ENCODE results near the genes CAPS and RANBP3.

DNA sequence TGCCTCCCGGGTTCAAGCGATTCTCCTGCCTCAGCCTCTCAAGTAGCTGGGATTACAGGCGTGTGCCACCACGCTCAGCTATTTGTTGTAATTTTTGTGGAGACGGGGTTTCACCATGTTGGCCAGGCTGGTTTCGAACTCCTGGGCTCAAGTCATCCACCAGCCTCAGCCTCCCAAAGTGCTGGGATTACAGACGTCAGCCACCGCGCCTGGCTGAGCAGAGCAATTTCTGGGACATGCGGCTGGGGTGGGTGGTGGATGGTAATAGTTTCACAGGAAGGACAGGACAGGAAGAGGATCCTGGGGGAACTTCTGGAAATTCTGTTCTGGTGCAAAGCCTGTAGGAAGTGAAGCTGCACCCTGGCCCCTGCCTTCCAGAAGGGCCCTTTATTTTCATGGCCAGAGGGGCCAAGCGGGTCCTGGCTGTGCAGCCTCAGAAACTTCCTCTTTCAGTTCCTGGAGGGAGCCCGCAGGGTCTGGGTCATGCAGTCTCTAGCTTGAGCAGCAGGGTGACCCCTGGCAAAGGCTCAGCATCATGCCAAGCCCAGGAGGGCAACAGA, 15.6 kb downstream of the FEM1A start:
- PRO-cap = no peak
- RAMPAGE, long total RNA = no peak
- RRBS = no CpG with 5 or more reads among the region's 12 CpGs

DNA sequence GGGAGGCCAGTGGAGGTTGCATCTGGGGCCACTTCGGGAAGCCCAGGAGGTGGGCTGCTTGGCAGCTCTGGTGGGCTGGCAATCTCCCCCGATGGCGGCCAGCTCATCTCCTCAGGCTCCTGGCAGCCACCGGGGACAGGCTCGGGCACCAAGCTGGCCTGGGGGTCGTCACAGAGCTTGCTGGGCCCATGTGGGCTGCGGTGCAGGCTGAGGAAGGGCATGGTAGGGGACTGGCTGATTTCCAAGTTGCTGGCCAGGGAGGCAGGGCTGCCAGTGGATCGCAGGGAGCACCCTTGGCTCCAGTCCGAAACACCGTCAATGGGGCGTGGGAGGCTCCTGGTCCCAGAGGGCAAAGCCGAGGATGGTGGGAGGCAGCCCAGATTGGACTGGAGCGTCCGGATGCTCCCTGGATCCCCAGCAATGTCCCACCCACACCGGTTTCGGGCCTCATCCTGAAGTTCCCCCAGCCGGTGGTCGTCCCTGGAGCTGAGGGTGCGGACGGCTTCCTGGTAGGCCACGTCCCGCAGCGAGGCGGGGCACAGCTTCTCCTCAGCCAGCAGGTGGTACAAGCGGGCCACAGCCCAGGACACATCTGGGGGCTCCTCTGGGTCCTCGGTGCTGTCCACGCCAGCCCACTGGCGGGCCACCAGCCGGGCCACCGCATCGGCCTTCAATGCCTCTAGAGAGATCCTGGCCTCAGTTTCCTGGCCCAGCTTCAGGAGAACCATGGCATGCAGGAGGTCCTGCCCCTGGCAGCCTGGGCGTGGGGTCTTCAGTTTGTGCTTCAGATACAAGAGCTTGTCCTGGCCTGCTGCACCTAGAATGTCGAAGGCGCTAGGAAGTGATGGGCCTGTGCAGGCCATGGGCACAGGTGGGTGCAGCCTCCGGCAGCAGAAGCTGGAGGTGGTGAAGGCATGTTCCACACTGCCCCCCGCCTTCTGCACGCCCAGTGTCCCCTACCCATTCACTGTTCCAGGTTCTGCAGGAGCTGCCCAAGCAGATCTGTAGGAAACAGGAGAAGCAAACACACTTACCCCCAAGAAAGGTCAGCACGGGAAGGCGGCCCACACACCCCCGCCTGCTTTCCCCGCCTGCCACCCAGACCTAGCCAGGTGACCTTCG, 13.6 kb downstream of the TICAM1 start:
- PRO-cap = no peak
- RAMPAGE, long total RNA = no peak
- RRBS = no CpG with 5 or more reads among the region's 42 CpGs

DNA sequence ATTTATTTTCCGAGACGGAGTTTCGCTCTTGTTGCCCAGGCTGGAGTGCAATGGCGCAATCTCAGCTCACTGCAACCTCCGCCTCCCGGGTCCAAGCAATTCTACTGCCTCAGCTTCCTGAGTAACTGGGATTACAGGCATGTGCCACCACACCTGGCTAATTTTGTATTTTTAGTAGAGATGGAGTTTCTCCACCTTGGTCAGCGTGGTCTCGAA, 502 bp upstream of the TICAM1 start:
- PRO-cap = no peak
- RAMPAGE, long total RNA = no peak
- RRBS = no CpG with 5 or more reads among the region's 8 CpGs

GRCh38 chr19:4969721-4970627, 1.1 kb downstream of the KDM4B start:
- PRO-cap = no peak
- RAMPAGE, long total RNA = no peak
- RRBS = 10% methylated on average over 2 of the region's 27 CpGs

- PRO-cap = no peak
- RAMPAGE, long total RNA = no peak
- RRBS = no CpG with 5 or more reads among the region's 21 CpGs
Observed at GRCh38 chr19:4977829-4978419, 9.0 kb downstream of the KDM4B start.

- PRO-cap = no peak
- RAMPAGE, long total RNA = no peak
- RRBS = 85% methylated on average over 11 of the region's 34 CpGs
Observed at GRCh38 chr19:5110430-5110947, 141.6 kb downstream of the KDM4B start.

DNA sequence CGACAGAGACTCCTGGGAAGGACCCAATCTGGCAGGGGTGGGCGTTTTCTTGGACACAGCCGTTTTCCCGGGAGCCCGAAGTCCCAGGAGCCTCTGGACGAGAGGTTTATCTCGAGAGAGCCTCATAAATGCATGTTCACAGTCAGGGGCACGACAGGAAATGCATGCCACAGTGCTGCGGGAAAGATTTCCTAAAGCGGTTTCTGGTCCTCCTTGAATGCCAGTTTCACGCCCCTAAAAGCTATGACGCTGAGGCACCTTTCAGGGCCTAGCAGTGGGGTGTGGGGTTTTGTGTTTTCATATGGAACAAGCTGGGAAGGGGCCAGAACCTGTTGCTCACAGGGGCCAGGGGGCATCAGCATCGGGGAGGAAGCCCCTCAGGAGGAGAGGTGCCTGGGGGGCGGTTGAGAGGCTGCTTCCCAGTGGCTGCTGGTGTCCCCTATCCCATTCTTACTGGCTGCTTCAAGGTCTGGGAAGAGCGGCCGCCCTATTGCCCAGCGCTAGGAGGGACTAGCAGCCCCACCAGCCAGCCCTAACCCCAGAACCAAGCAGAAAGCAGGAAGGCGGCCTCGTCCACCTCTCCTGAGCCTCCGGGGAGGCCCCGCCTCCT, 157.0 kb downstream of the KDM4B start:
- PRO-cap = no peak
- RAMPAGE, long total RNA = no peak
- RRBS = no CpG with 5 or more reads among the region's 21 CpGs

DNA sequence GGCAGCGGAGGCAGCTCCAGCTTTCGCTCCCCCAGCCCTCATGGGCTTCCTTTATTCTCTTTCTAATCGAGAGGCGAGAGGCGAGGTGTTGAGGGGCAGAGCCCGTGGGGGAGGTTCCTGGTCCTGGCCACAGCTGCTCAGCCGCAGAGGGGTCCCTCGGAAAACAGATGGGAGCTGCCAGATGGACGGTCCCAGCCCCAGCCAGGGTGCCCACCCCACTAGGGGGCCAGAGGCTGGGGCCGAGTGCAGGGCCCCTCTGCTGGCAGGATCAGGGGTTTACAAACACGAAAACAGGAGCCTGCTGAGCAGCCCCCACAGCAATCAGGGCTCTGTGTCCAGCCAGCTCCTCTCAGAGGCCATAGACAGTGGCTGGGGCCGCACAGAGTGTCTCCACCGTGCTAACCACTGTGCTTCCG, 182.0 kb downstream of the KDM4B start:
- PRO-cap = no peak
- RAMPAGE, long total RNA = no peak
- RRBS = no CpG with 5 or more reads among the region's 14 CpGs

DNA sequence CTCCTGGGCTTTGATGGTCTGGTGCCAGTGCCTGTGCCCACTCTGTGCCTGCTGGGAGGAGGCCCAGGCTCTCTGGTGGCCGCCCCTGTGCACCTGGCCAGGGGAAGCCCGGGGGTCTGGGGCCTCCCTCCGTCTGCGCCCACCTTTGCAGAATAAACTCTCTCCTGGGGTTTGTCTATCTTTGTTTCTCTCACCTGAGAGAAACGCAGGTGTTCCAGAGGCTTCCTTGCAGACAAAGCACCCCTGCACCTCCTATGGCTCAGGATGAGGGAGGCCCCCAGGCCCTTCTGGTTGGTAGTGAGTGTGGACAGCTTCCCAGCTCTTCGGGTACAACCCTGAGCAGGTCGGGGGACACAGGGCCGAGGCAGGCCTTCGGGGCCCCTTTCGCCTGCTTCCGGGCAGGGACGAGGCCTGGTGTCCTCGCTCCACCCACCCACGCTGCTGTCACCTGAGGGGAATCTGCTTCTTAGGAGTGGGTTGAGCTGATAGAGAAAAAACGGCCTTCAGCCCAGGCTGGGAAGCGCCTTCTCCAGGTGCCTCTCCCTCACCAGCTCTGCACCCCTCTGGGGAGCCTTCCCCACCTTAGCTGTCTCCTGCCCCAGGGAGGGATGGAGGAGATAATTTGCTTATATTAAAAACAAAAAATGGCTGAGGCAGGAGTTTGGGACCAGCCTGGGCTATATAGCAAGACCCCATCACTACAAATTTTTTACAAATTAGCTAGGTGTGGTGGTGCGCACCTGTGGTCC, 183.4 kb downstream of the KDM4B start:
- PRO-cap = no peak
- RAMPAGE, long total RNA = no peak
- RRBS = 100% methylated on average over 2 of the region's 17 CpGs

DNA sequence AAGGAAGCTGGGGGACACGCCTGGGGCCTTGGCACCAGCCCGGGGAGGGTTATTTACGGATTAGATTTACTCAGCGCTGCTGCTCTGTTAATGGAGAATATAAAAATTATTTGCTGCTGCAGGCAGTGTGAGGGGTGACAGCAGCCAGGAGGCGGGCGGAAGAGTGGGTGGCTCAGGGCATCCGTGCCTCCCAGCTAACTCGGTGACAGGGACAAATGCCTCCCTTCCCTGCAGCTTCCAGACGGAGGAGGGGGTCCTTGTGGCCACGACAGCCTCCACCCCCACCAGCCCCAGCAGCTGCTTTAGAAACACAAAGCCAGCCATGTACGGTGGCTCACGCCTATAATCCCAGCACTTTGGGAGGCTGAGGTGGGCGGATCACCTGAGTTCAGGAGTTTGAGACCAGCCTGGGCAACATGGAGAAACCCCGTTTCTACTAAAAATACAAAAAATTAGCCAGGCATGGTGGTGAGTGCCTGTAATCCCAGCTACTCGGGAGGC, 184.0 kb downstream of the PTPRS start:
- PRO-cap = no peak
- RAMPAGE, long total RNA = no peak
- RRBS = no CpG with 5 or more reads among the region's 15 CpGs

DNA sequence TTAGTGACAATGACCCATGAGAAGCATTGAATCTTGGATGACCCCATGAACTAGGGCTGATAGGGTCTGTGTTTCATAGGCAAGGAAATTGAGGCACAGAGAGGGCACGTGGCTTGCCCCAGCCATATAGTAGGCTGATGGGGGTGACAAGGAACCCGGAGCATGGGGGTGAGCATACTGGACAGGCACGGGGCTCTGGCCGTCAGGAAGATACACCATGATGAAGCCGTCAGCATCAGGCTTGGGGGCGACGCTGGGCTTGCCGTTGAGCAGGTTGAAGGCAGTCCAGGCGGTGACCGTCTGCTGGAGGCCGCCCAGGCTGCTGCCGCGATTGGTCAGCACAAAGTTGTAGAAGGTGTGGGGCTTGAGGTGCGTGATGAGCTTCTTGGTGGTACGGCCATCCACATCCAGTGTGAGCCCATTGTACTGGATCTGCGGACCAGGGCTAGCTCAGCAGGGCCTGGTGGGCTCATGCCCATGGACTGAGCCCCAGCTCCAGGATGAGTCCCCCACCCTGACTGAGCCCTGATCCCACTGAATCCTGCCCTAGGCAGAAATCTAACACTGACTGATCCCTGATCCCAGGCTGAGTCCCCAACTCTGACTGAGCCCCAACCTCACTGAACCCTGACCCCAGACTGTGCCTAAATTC, 119.7 kb downstream of the PTPRS start:
- PRO-cap = no peak
- RAMPAGE, long total RNA = no peak
- RRBS = no CpG with 5 or more reads among the region's 16 CpGs

DNA sequence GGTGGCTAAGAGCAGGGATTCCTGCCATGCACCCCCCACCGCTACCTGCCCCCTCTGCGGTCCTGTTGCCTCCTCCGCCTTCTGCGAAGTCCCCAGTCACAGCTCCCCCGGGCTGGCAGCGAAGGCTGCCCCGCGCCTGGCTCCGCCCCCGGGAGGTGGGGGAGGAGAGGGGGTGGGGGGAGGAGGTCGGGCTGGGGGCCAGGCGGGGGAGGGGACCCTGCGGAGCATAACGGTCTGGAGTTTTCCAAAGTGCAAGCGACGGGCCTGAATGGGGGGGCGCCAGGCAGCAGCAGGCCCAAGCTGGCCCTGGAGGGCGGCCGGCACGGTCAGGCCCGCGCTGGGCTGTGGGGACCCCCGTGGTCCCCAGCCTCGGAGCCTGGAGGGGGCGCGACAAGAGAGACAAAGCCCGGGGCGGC, 47.9 kb downstream of the PTPRS start:
- PRO-cap = no peak
- RAMPAGE, long total RNA = no peak
- RRBS = under 1% methylated on average over 13 of the region's 28 CpGs

DNA sequence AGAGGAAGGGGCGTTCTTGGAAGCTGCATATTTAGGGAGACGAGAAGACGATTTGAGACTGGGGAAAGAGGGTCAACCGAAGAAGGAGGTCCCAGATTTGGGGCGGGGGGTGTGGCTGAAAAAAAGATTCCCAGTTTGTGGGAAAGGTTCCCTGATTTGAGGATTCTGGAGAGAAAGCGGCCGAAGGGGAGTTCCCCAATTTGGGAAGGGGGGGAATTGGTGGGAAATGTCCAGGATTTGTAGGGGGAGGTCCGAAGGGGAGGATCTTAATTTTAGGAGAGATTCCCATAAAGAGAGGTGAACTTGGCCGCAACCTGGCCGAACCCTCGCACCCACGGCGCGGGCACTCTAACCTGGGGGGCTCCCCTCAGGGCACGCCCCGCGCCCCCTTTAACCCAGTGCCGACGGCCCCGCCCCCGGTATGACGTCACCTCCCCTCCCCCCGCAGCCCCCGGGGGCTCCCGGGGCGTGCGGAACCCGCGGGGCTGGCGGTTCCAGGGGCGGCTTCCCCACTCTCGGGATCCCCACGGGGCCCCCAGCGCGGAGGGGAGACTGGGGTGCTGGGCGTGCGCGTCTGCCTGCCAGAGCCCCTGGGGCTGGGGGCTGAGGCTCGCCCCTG, 1.2 kb downstream of the PTPRS start:
- PRO-cap = no peak
- RAMPAGE, long total RNA = no peak
- RRBS = no CpG with 5 or more reads among the region's 39 CpGs

- PRO-cap = no peak
- RAMPAGE, long total RNA = no peak
- RRBS = no CpG with 5 or more reads among the region's 8 CpGs
Observed at GRCh38 chr19:5623564-5623661, 530 bp downstream of the SAFB start.

- PRO-cap = no peak
- RAMPAGE, long total RNA = no peak
- RRBS = 4% methylated on average over 41 of the region's 100 CpGs
Observed at GRCh38 chr19:5686226-5687551, 3.4 kb upstream of the RPL36 start.

DNA sequence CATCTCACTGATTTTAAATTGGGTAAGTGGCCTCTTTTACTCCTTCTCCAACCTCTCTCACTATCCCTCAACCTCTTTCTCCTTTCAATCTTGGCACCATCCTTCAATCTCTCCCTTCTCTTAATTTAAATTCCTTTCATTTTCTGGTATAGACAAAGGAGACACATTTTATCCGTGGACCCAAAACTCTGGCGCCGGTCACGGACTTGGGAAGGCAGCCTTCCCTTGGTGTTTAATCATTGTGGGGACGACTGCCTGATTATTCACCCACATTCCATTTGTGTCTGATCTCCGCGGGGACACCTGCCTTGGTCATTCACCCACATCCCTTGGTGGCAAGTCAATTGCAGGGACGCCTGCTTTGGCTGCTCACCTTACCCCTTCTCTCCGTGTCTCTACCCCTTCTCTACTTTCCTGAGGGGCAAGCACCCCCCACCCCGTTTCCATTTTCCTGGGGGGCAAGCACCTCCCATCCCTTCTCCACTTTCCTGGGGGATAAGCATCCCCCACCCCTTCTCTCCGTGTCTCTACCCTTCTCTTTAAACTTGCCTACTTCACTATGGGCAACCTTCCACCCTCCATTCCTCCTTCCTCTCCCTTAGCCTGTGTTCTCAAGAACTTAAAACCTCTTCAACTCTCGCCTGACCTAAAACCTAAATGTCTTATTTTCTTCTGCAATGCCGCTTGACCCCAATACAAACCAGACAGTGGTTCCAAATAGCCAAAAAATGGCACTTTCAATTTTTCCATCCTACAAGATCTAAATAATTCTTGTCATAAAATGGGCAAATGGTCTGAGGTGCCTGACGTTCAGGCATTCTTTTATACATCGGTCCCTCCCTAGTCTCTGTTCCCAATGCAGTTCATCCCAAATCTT, 8.5 kb upstream of the FUT6 start:
- PRO-cap = no peak
- RAMPAGE, long total RNA = no peak
- RRBS = no CpG with 5 or more reads among the region's 15 CpGs

DNA sequence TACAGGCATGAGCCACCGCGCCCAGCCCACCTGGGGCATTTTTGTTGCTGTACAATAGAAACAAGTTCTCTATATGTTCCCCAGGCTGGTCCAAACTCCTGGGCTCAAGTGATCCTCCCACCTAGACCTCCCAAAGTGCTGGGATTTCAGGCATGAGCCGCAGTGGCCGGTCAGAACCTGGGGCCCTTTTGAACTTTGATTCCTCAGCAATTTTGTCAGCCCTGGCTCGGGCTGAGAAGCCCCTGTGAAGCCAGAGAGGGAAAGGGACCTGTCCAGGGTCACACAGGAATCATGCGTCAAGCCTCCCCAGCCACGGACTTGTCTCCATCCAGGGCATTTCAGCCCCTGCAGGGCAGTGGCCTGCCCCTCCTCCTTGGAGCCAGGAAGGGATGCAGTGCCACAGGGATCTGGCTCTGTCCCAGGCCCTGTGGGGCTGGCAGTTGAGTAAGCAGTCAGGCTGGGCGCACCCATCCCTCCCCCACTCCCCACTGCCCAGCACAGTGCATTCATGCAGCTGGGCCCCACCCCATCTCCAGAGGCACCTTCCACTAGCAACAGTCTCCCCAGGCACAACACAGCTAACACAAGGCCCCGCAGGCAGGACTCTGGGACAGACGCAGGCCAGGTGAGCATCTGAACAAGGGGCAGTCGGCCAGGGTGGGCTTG, at the start of gene CAPS:
Gene CAPS (plus strand): TSS at position 570 of the 666 bp plus-strand sequence.
- PRO-cap = no peak
- RAMPAGE, long total RNA = no peak
- RRBS = no CpG with 5 or more reads among the region's 11 CpGs

DNA sequence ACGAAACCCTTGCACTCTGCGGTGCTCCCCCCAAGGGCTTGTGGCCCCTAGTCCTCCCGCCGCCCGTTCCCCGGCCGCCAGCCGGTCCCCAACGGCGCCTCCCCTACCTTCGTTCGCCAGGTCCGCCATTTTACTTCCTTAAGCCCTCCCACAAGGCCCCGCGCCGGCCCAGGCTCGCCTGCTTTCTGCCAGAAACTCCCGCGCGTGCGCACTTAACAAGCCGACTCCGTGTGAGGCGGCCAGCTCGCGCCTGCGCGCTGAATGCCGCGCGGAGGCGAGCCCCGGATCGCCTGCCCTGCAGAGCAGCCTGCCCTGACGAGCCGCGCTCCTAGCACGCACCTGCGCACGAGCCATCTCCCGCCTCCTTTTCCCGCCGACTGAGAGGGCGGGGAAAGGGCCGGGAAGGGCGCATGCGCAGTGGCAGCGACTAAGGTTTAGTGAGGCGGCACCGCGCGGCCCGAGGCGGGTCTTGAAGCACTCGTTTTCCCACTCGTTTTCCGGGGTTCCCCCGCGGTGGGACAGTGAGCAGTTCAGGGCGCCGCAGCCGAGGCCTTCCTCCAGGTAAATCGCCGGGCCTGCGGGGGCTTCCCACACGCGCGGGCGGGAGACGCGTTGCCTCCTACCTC, at the start of gene RANBP3:
Gene RANBP3 (minus strand): TSS at position 187 of the 626 bp plus-strand sequence.
- PRO-cap = bidirectional peak, plus-strand start at position 437 of the sequence, minus-strand start at position 187 of the sequence
- RAMPAGE, long total RNA = no peak
- RRBS = under 1% methylated on average over 40 of the region's 71 CpGs

- PRO-cap = no peak
- RAMPAGE, long total RNA = no peak
- RRBS = no CpG with 5 or more reads among the region's 7 CpGs
Observed at GRCh38 chr19:5985434-5985981, 7.6 kb upstream of the RANBP3 start.

DNA sequence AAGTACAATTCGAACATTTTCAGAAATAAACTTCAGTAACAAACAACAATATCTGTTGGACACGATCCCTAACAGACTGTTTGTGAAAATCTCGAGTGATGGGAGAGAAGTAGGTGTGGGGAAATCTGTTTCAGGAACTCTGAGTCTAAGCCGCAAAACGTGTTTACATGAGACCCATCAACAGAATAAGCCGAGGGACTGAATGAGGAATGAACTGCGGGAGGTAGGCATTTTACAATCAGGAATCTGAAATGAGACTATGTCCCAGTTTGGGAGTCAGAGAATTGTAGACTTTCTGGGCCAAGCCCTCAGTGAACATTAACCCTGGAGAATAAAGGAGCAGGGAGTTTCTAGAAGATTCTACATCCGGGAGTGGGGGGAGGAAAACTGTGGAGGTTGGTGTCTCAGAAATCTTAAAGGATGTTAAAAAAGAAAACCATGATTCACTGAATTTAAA, 18.6 kb downstream of the RFX2 start:
- PRO-cap = no peak
- RAMPAGE, long total RNA = no peak
- RRBS = no CpG with 5 or more reads among the region's 8 CpGs